Neural progenitor cell (in vitro differentiated cells): ENCODE measurements around a stretch of chr7.

GRCh38 chr7:46557167-46557932 lies 636.3 kb upstream of the IGFBP3 start:
- RAMPAGE, long total RNA = no peak

DNA sequence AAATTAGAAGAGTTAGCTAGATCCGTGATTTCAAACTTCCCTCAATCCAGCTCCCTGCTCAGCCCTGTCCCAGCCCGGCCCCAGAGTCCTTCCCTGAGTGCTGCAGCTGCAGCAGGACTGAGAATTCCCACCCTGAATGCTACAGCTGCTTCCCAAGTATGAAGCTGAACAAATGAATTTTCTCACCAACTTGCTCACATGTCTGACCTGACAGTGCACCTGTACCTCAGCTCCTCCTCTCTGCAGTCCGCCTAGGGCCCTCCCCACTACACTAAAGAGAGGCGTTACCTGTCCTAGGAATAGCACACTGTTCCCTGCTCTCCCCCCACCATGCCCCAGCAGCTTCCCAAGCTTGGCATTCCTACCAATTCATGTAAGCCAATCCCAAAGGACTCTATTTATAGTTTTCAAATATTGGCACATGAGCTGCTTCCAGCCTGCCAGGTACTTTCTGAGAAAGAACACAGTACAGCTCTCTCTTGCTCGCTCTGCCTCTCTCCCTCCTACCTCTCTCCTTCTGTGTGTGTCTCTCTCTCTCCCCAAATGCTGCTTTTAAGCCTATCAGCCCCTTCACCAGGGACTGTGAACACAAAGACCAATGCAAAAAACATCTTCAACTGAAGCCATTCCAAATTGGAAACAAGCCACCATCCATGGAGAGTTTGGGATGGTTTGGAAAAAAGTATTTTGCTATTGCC lies 400.1 kb downstream of the TNS3 start:
- RAMPAGE, long total RNA = no peak

- RAMPAGE, long total RNA = no peak
These were observed 305.7 kb downstream of the TNS3 start for GRCh38 chr7:47276206-47276699.

- RAMPAGE, long total RNA = no peak
These were observed 202.0 kb downstream of the TNS3 start for GRCh38 chr7:47379630-47380667.

- RAMPAGE, long total RNA = no peak
These were observed 101.9 kb downstream of the TNS3 start for GRCh38 chr7:47480010-47480475.

GRCh38 chr7:47537052-47537809 lies 44.7 kb downstream of the TNS3 start:
- RAMPAGE, long total RNA = no peak

DNA sequence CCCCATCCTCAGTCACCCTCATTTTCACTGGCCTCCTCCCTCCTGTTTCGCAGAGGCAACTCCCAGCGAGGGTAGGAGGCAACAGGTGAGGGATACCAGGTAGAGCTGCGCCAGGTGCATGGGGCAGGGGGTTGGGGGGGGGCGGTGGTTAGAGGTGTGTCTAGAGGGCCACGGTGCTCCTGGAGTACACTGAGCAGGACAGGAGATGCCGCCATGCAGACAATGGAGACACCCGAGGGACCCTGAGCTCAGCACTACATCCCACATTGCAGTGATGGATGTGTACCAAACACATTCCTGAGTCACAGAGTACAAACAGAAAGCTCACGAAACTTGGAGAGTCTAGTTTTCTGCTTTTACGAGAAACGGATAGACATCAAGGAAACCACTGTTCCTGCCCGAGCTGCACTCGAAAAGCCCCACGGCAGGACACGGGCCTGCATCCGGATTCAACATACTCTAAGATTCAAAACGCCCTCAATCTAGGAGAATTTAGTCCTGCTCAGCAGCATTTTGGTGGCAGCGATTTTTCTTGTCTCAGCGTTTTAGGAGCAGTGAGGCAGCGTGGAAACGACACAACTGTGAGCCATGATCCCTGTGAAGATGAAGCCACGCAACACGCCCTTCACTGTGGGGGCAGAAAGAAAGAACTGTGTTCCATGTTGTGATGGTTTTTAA lies 3.3 kb downstream of the TNS3 start:
- RAMPAGE, long total RNA = no peak

DNA sequence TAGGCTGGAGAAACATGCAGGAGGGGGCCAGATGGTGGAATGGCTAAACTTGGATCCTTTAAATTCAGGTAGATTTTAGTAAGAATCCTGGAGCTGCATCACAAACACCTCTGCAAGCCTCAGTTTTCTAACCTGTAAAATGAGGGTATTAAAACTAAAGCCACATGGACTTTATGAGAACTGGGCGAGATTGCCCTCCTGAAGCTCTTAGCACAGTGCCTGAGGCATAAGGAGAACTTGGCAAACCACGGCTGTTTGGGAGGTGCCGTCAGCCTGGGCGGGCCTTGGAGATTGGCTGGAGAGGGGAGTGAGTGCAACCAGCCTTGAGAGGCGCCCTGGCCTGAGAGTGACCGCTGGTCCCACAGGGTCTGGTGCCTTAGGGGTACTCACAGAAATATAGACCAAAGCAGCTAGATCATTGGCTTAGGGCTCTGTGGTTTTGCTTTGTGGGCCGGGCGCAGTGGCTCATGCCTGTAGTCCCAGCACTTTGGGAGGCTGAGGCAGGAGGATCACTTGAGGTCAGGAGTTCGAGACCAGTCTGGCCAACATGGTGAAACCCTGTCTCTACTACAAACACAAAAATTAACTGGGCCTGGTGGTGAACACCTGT lies 5.5 kb upstream of the TNS3 start:
- RAMPAGE, long total RNA = no peak

- RAMPAGE, long total RNA = no peak
These were observed 53.3 kb upstream of the TNS3 start for GRCh38 chr7:47634955-47635952.

- RAMPAGE, long total RNA = no peak
These were observed 89.0 kb upstream of the TNS3 start for GRCh38 chr7:47670627-47671660.

DNA sequence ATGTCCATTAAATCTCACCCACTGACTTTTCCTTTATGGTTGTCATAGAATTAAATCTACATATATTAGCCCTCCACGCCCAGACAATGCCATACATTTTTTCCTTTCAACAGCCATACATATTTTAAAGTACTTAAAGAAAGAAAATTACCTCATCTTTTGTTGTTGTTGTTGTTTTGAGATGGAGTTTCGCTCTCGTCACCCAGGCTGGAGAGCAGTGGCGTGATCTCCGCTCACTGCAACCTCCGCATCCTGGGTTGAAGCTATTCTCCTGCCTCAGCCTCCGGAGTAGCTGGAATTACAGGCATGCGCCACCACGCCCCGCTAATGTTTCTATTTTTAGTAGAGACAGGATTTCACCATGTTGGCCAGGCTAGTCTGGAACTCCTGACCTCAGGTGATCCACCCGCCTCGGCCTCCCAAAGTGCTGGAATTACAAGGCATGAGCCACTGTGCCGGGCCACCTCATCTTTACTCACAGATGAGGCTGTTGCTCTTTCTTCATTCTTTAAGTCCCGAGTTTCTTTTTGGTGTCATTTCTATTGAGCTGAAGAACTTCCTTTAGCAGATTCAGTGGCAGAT lies 20.7 kb upstream of the HUS1 start:
- RAMPAGE, long total RNA = no peak

DNA sequence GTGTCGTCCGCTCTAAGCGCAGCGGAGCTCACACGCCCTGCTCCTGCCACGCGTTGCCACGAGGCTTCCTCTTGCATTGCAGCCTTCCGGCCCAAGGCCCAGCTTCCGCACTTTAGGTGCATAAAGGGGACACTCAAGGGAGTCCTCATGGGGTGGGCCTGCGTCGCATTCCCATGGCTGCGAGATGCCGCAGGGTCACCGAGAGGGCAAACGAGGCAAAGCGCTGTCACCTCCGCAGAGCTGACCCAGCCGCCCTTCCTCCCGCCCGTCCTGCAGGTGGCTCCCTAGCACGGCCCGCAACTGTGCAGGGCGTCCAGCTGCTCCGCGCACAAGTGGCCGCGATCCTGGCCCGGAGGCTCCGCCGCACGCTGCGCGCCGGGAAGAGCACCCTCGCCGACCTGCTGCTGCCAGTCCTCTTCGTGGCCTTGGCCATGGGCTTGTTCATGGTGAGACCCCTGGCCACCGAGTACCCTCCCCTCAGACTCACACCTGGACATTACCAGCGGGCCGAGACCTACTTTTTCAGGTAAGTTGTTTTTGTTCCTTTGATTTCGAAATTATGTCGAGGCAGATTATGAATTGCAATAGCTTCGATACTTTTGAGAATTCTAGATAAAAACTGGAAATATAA lies 283.6 kb downstream of the ABCA13 start:
- RAMPAGE, long total RNA = no peak

DNA sequence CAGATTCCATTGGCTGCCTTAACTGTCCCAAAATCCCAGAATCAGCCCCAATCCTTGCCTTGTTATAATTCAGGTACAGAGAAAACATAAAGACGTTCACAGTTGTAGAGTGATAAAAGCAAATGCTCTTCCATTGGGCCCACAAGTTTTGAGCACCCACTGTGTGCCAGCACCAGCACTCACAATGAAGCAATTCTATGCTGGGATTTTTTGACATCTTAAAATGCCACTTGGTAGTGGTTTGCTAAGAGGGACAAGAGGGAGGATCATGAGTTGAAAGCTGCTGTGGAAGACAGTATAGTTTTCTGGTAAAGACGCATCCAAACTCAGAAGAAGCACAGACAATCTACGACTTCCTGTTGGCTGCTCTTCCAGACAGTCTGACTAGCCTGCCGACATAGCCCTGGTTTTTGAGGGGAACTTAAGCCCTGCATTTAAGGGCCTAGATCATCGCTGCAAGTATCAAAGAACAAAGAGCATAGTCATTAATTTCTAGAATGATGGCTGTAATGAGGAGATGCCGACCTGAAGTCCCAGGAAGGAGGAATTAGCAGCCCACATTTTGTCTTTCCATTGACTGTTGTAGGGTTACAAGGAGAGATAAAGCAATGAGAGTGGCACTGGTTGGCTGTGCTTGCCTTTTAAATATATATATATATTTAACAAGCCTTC lies 100.0 kb upstream of the IKZF1 start:
- RAMPAGE, long total RNA = no peak

DNA sequence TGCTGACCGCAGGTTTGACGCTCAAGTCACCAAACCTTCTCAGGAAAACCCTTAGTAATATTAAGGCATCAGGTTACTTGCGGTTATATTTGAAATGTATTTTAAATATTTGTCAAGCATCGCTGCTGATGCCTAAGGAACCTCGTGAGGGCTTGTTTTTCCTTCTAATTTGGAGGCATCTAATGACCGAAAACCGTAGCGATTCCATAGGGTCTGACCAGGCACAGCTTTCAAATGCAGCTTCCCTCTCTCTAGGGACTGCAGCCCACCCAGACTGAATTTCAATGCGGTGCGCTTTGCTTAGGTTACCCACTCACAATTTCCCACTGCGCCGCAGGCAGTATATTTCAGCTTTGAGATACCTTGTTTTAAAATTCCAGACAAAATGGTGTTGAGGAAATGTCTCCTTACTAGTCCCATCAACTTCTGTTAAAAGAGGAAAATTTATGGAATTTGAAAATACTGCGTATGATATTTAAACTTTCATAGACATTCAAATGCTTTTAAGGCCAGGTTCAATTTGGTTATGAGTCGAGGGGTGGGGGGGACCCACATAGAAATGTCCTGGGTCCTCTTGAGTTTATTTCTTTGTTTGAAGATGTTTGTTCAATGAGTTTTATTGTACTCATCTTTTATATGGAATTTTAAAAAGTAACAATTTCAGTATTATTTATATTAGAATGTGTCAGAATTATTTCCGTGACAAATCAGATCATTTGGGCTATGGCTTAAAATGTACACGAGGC lies 1.0 kb downstream of the IKZF1 start:
- RAMPAGE, long total RNA = no peak

DNA sequence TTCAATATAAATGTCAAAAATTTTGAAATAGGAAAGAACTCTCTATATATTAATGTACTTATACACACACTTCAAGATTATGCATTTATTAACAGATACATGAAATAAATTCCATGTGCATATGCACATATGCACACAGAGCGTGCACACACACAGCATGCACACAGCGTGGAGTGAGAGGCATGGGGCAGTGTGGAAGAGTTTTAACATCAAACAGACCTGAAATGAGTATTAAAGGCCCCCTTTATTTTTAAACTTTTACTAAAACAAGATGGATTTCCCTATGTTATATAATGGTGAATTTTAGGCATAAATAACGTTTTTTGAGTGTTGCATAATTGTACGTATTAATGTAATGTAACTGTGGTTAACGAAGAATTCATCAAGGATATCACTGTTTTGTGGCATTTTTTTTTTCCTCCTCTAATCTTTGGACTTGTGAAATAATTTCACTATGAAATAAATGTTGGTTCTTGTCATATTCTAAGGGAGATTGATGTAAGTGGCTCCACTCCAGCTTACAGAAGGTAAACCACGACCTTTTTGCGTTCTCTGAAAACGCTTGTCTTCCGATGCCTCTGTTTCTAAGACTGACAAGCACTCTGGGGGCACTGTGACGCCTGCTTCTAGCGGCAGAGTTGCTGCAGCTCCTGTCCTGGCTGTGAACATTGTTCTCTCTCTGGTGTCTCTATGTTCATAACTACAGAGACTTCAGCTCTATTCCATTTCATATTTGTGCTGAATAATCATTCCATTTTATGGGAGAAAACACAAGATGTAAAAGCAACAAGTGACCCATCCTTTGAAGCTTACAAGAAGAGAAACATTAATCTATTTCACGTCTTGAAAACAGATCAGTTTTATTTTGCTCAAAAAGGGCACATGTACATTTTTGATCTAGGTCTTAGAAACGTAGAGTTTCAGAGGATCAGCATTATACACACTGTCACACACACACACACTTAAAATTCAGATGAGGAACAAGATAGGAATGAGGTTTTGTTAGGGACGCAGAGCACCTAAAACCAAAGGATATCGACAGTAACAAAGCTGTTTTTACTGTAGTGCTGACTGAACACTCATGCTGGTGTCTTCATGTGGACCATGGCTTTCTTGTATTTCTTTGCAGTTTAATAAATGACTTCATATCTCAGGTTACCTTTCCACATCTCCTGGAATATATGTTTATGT lies 2.7 kb downstream of the IKZF1 start:
- RAMPAGE, long total RNA = no peak

- RAMPAGE, long total RNA = no peak
These were observed 43.1 kb downstream of the IKZF1 start for GRCh38 chr7:50347453-50348167.

- RAMPAGE, long total RNA = no peak
These were observed 46.0 kb downstream of the IKZF1 start for GRCh38 chr7:50350474-50351032.

- RAMPAGE, long total RNA = no peak
These were observed 55.9 kb downstream of the IKZF1 start for GRCh38 chr7:50360218-50360986.

- RAMPAGE, long total RNA = no peak
These were observed 6.3 kb upstream of the FIGNL1 start for GRCh38 chr7:50456415-50456791.

- RAMPAGE, long total RNA = no peak
These were observed 49.5 kb upstream of the DDC start for GRCh38 chr7:50614715-50615100.